Bile duct (tissue), 1 donor: ENCODE data around the gene COMMD7.

- PRO-cap: no peak
Observed at GRCh38 chr20:32195763-32196694, 11.5 kb downstream of the PLAGL2 start.

GRCh38 chr20:32216277-32217324 lies 8.9 kb downstream of the POFUT1 start:
- PRO-cap: no peak

DNA sequence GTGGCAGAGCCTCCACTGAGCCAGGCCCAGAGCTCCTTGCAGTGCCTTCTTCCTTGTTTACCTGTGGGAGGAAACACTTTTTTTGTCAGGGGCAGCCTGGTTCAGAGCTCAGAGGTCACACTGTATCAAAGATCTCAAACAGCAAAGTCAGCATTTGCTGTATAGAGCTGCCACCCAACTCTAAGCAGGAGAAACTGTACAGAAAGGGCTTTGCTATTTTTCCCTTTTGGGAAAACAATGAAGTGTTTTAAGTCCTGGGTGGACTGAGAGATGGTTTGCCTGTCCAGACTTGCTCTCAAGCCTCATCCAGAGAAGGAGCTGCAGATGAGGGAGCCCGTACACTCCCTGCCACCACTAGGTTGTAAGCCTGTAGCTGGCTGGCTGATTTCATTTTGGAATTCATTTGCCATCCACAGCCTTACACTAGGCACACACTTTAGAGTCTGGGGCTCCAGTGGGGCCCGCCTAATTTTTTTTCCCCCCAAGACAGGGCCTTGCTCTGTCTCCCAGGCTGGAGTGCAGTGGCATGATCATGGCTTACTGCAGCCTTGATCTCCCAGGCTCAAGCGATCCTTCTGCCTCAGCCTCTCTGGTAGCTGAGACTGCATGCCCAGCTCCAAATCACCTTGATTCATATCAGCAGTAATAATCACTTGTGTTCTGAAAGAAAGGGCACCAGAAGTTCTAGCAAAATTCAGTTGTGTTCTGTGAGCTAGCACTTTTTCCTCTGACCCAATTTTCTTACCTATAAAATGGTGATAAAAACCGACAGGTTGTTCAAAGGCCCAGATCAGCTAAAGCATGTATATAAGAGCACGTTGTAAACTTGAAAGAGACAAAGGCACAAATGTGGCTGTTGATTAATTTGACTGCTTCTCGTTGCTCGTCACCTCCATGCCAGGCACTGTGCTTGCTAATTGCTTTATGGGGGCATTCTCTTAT lies 28.5 kb downstream of the POFUT1 start:
- PRO-cap: no peak

DNA sequence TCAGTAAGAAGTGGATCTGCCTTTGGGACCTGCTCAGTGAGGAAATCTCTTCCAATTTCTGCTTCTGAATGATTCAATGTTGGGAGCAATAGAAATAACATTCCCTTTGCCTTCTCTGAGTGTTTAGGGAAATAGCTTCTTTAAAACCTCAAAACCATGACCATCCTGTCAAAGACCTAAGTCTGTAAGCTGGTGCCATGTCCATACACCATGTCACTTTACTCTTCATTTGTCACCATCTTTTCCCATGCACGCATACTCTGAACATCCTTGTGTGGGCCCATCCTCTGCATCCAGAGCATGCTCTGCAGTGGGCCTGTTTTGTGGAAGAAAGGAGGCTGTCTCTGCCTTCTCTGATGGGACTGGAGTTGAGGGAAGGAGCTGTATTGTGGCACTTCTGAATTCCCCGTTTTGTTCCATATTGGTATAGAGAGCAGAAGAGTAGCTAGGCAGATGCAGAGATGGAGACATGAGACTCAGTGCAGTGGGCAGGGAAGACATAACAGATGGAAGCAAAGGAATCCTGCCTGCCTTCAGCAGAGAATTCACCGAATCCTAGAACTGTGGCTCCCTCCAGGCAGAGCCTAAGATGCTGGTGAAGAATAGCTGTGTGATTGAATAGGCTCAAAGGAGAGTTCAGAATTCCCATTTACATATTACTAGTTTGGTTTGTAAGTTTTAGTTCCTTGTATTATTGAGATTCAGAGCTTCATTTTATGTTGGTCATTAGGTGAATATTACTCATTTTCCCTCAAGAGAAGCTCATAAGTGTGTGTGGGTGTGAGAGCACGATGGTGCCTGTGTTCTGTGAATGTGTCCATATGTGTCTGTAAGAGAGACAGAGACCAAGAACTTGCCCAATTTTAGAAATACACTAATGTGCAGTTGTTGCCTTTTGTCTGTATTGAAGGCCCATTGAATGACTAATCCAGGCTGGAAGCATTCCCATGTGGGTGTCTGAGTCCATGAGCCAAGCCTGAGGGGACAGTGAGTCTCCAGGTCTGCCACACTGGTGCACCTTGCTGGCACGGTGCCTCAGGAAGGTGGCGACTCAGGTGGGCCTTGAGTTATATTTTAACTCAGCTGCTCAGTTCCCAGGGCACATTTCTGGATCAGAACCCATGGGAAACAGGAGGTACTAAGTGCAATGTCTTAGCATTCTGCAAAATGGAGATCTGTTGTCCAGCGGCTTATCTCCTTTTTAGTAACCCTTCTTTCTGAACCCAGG lies 25.8 kb upstream of the ASXL1 start:
- PRO-cap: no peak

- PRO-cap: no peak
Observed at GRCh38 chr20:32479650-32480488, 105.3 kb downstream of the NOL4L start.

- PRO-cap: no peak
Observed at GRCh38 chr20:32513248-32513693, 71.9 kb downstream of the NOL4L start.

- PRO-cap: no peak
Observed at GRCh38 chr20:32538268-32539432, 46.5 kb downstream of the NOL4L start.

DNA sequence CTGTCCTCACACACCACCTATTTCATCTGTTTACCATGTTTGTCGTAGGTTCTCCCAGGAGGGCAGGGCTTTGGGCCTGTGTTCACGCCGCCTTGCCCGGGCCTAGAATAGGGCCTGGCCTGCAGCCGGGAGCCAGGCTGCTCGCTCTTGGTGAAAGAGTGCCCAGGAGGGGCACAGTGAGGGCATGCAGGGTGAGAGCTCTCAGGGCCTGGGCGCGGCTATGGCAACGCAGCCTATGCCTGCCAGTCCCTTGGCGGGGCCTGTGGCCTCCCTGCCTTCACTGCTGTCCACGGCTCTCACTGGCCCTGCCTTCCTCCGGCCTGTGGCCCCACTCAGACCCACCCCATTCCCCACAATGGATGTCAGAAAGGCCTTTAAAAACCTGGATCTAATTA lies 22.6 kb upstream of the NOL4L start:
- PRO-cap: no peak

DNA sequence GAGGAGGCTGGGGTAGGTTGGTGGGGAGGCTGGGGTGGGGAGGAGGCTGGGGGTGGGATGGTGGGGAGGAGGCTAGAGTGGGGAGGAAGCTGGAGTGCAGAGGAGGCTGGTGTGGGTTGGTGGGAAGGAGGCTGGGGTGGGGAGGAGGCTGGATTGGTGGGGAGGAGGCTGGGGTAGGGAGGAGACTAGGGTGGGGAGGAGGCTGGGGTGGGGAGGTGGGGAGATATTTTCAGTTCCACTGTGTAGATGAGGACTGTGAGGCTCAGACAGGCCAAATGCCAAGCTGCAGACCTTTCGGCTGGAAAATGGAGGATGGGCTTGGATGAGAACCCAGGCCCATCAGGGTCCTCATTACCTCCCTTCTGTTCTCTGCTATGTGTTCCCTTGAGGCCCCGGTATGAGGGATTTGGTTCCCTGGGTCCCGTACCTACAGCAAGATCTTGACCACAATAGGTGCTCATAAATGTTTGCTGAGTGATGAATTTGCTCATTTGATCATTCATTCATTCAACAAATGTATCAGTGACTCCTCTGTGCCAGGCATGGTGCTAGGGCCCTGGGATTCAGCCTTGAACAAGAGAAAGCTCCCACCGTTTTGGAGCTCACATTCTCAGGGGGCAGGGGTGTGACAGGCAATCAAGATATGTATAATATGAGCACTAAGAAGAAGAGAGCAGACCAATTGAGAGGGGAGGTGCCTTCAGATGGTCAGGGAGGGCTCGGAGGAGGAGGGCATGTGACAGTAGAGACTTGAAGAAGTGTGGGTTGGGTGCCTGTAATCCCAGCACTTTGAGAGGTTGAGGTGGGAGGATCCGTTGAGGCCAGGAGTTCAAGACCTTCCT lies 36.2 kb upstream of the NOL4L start:
- PRO-cap: no peak

- PRO-cap: bidirectional peak, plus-strand start at chr20:32743487, minus-strand start at chr20:32743435
Observed at GRCh38 chr20:32743047-32743809, at the start of gene COMMD7. Gene COMMD7 (minus strand): TSS chr20:32743467.

DNA sequence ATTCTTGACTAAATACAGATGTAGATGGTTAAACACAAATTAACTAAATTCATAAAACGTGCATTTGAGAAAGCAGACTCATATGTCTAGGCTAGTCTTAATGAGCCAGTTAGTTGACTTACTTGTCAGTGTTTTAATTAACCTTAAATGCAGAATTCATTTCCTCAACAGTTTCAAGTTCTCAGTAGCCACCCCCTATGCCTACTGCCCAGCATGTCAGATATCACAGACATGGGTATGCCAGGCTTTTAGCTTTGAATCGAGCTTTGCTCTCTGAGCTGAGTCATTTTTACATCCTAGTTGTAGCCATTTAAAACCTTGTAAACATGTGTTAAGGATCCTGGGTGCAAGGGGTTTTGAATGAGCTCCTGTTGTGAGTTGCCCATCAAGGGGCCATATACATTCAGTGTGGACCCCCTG lies 24.9 kb upstream of the MAPRE1 start:
- PRO-cap: no peak

DNA sequence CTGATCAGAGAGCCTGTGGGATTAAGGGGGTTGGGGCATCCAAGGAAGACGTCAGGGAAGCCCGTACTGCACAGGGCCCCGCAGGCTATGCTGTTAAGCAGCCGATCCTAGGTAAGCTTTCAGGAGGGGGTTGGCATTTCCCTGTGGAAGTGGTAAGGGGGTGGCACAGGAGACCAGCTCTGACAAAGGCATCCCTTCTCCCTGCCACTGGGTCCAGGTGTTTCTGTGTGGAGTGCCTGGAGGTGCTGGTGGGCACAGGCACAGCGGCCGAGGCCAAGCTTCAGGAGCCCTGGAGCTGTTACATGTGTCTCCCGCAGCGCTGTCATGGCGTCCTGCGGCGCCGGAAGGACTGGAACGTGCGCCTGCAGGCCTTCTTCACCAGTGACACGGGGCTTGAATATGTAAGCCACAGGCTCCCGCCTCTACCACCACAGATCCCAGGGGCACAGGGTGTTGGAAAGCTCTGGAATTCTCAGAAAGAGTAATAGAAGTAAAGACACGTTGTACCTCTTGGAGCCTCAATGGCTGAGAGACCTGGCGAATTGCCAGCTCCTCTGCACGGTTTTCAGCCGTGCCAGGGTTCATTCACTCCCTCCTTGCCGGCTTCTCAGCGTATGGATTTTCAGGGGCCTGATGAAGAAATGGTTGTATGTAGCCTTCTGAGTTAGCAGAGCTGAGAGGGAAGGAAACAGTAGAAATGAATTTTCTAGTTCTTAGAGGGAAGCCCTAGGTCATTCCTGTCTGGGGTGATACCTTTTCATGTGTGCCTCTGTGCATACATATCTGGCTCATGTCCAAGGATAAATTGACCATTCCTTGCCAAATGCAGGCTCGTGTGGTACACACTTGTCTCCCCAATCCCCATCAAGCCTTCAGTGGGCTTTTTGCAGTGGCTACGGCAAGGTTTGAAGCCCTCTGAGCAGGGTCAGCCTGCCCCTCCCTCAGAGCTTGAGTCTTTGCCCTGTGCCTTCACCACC lies 21.2 kb upstream of the MAPRE1 start:
- PRO-cap: no peak

DNA sequence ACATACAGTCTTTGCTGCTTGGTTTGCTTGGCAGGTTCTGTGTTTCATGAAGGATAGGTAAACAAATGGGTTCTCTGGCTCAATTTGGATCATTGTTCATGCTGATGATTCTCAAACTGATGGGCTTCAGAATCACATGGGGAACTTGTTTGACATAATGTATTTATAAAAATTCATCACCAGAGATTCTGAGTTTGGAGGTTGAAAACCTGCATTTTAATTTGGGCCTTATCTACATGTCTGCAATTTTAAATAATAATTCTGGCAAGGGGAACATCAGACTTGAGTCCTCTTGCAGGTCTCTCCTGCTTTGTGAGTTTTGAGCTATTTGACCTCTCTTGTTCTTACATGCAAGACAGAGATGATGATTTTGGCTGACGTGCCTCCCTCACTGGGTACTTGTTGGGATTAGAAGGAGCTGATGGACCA lies 6.9 kb upstream of the EFCAB8 start:
- PRO-cap: no peak

GRCh38 chr20:32980263-32981081 lies 23.8 kb downstream of the SUN5 start:
- PRO-cap: no peak

- PRO-cap: no peak
Observed at GRCh38 chr20:33167682-33168091, 272 bp upstream of the BPIFA2 start.

GRCh38 chr20:33273316-33273657 lies 9.7 kb upstream of the BPIFB1 start:
- PRO-cap: no peak

GRCh38 chr20:33653987-33654879 lies 7.9 kb upstream of the C20orf144 start:
- PRO-cap: no peak

DNA sequence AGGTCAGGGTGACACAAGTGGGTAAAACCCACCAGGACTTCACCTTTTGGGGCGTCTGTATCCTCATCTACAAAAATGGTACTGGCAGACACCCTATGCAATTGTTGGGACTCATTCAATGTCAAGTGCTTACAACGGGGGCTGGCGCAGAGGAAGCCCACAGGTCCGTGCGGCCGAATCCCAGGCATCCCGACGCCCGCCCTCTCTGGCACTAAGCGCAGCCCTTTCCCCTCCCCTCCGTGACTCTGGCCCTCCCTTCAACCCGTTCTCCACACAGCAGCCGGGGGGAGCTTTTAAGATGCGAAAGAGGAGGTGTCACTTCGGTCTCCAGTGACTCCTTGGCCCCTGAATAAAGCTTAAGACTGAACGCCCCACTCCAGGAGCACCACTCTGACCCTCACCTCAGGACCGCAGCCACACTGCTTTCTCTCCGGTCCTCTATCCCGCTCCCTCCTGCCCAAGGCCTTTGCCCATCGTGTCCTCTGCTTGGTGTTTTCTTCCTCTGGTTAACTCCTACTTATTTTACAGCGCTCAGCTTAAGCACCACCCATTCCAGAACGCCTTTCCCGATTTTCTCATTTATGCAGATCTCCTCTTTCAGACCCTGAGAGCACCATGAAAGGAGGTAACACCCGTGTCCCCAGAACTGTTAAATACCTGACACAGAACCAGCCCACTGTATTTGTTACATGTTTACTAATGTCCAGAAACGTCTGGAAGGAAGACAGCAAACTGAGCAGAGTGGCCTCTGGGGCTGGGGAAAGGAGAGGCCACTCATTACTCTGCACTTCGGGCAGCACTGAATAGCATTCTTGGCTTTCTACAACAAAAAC lies 653 bp upstream of the NECAB3 start:
- PRO-cap: bidirectional peak, plus-strand start at position 296 of the sequence, minus-strand start at position 213 of the sequence

- PRO-cap: bidirectional peak, plus-strand start at chr20:33675753, minus-strand start at chr20:33675562
Observed at GRCh38 chr20:33675498-33676038, 1.3 kb upstream of the NECAB3 start.

GRCh38 chr20:33679618-33680163 lies 5.5 kb upstream of the NECAB3 start:
- PRO-cap: no peak